Foreskin fibroblast (primary cell): ENCODE measurements around a stretch of chr4.

DNA sequence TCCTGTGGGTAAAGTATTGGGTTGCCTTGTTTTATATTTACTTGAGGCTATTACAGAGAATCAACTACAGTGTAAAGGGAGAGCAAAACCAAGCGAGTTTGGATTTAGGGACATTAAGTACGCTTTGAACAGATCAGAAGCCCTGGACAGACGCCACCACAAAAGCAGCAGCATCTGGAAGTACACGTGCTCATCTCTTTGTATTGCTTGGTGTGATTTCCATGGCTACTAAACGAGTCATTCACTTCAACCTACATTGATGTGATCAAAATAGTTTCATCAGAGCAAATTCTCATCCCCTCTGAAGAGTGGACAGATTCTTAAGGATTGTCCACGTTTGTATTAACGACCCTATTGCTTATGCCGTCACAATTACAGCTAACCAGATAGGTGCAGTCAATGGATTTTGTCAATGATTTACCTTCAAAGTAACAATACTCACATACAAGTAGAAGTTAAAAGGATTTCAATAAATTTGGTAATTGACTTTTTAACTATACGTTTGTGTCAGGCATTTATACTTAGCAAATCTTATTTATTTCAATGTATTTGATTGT lies 85.0 kb downstream of the SORBS2 start:
- RRBS, result no CpG with 5 or more reads among the region's 9 CpGs

DNA sequence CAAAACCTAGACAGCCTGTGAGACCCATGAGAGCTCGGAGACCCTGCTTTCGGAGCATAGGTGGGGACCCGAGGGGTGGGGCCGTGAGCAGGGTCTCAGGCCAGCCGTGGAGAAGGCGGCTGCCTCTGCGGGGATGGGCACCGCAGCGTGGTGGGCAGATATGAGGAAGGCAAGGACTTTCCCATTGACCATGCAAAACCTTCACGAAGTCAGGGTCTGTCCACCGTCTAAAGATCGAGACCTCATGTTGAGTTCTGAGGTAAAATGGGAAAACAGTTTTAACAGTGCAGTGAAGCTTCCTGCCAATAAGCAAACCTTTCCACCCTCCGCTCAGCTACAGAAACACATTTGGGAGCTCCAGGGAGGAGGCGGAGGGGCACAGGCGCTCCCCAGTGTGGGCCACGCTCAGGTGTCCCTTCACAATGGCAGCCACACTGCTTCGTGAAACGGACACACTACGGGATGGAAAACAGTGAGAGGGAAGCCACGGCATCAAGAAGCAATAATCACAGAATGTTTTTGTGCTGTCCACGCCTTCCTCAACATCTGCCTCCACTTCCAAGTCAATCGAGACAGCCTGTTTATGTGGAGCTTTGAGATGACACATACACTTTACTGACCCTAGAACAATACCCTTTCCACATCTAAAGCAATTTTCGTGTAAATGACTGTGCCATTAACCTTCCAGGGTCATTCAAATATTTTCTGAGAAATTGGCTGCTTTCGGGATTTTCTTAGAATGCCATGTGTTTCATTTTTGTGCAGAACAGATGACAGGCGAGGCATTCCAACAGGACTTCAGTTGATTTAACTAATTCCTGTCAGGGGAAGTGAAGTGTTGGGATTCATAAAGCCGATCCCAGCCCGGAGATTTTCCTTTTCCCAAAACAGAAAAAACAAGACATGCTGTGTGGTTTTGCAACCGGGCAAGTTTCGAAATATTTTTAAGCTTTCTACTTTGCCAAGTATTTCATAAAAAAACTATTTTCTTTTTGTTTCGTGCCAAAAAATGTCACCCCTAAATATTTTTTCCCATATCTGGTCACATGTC lies 74.1 kb downstream of the SORBS2 start:
- RRBS, result no CpG with 5 or more reads among the region's 30 CpGs

DNA sequence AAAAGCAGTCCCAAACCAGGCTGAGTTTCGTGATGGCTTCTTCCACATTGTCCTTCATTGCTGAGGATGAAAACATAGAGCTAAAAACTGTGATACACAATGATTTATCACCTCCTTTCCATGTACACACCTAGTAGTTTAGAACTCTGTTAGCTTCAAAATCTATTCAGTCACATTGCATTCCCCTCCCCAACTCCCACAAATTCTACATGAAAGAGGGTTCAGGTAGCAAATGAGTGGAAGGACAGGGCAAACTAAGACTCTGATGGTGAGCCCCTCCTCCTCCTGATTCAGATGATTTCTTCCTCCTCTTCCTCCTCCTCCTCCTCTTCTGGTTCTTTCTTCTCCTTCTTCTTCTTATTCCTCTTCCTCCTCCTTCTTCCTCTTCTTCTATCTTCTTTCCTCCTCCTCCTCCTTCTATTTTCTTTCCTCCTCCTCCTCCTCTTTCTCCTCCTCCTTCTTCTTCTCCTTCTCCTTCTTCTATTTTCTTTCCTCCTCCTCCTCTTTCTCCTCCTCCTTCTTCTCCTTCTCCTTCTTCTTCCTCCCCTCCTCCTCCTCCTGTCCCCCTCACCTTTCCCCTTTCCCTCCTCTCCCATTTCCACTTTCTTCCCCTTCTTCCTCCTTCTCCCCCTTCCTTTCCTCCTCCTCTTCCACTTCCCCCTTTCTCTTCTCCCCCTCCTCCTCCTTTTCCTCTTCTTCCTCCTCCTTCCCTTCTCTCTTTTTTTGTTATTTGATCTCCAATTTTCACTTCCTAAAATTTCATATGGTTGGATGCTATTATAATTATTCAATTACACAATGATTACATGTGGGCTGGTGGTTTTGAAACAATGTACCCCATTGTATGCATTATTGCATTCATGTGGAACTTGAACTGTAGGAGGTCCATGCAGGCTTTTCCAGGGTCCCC lies 68.3 kb downstream of the SORBS2 start:
- RRBS, result no CpG with 5 or more reads among the region's 1 CpG

DNA sequence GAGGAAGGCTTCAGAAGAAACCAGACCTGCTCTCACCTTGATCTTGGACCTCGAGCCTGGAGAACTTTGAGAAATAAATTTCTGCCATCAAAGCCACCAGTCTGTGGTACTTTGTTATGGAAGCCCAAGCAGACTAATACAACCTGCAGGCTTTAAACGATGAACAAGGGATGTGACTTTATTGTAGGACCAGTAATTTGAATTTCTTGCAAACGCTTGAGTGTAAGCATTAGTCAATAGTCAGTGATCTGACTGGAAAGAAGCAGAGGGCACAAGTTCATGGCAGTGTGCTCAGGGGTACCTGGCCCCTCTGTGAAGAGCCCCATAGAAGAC lies 64.8 kb downstream of the SORBS2 start:
- RRBS, result no CpG with 5 or more reads among the region's 3 CpGs

DNA sequence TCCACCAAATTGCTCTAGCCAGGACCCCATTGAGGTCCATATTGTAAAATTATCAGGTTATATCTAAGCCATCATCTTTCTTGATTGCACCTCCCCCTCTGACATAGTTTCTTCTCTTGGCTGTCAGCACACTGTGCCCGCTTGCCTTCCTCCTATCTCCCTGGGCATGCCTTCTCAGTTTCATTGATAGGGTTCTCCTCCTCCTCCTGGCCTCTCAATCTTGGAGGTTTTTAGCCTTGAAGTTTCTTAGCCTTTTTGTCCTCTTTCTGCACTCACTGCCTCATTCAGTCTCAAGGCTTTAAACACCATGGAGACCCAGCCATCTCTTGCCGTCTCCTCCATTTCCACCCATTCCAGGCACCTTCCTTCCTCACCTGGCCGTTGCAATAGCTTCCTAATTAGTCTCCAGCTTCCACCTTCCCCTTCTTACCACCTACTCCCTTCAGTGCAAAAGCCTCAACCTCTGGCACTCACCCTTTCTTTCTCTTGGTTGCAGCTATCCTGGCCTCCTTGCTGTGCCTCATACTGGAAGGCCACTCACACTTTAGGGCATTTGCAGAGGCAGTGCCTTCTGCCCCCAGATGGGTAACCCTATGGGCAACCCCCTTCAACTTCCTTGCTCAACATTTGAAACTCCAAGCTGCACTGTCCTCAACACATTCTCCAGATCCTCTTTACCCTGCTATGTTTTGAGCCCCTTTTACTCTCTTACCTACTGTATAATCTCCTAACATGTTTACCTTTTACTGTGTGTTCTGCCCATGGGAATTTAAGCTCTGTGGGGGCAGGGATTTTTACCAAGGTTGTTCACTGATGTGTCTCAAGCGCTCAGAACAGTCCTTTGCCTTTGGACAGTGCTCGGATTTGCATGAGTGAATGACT lies 53.5 kb downstream of the SORBS2 start:
- RRBS, result no CpG with 5 or more reads among the region's 5 CpGs

GRCh38 chr4:185830451-185831146 lies 18.6 kb upstream of the SORBS2 start:
- RRBS, result no CpG with 5 or more reads among the region's 8 CpGs

DNA sequence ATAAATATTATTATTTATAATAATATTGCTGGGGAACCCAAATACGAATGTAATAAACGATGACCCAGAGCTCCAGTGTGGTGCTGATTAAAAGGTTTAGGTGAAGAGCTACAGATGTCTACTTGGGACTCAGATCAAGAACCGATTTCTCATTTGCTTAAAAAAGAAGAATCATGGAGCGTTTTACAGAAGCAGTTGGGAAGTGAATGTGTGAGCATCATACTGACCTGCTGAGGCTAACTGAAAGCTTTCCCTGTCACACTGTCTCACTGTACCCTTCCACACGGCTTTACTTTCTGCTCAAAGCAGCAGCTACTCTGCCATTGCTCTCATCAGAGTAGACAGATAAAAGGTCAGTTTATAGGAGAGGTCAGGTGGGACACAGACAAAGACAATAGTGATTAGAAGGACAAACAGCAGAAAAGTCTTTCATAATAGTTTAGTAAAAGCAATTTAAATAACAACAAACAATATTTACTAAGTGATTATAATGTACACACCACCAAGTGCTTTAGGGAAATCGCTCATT lies 24.1 kb upstream of the SORBS2 start:
- RRBS, result no CpG with 5 or more reads among the region's 6 CpGs

- RRBS, result no CpG with 5 or more reads among the region's 10 CpGs
Measured at GRCh38 chr4:186050186-186050579, 18.8 kb upstream of the TLR3 start.

- RRBS, result no CpG with 5 or more reads among the region's 4 CpGs
Measured at GRCh38 chr4:186069666-186069994, 674 bp downstream of the TLR3 start.

DNA sequence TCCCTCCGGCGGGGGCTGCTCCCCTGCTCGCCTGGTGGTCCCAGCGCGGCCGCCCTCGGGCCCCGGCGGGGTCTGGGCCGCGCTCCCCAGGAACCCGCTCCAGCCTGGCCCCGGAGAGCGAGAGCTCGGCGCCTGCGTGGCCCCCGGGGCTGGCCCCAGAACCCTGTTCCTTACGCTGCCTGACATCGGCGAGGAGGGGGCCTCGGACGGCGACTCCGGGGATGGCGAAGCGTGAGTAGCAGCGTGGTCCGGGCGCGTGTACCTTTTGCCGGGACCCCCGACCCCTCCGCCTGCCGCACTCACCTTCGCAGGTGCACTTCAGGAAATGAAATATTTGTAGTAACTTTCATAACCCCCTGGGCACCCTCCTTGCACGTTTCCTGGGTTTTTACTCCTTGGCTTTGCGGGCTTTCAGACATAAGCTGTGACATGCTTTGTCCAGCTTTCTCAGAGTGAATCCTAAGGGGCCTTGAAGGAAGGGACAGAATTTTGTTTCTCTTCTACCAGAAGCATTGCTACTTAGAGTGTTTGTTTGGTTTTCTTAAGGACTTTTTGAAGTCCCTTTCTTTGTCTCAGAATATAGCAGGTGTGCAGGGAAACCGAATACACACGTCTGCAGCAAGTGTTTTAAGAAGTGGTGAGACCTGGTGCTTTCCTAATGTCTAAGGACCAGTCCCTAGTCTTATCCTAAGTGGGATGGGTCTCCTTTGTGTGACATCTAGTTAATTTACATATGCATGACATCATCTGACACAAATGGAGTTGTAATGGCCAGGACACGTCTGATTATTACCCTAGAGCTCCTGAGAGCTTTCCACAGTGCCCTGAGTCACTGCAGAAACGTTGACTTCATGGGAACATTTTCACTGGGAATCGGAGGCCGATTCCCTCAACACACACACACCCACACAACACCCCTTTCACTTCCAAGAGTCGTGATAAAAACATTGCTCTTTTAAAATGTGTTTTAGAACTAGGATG lies 36.7 kb downstream of the TLR3 start:
- RRBS, result 3% methylated on average over 21 of the region's 45 CpGs

DNA sequence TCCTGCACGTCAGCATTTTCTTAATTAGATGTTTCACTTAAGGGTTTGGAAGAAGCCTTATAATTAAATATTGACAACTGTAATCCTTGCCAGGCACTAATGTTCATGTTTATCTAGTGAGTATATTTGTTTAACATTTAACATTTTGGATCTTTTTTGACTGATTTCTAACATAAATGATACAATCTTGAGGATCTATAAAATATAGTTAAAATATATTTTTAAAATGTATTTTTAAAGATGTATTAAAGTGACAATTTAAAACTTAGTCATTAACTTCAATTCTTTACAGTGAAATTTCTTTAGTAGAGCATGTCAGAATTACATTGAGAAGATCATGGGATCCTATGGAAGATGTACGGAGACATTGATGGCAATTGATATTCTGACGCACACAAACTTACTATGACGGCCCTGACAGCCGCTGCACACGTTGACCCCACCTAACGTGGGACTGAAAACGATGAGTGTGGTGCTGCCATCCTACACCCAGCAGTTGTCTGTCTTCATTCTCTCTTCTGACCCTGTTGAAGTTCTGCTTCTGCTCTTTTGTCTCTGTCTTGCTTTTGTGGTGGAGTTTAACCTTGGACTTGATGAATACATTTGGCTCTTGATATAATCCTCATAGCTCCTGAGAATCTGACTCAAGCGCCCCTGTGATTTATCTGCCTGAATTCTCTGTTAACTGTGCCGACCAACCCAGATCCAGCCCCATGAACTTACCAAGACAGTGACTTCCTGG lies 52.5 kb downstream of the TLR3 start:
- RRBS, result no CpG with 5 or more reads among the region's 10 CpGs

- RRBS, result no CpG with 5 or more reads among the region's 3 CpGs
Measured at GRCh38 chr4:186132944-186133143, 58.5 kb upstream of the CYP4V2 start.

GRCh38 chr4:186190886-186191127 lies 560 bp upstream of the CYP4V2 start:
- RRBS, result 1% methylated on average over 17 of the region's 20 CpGs

GRCh38 chr4:186203971-186205121 lies 13.0 kb downstream of the CYP4V2 start:
- RRBS, result no CpG with 5 or more reads among the region's 58 CpGs

GRCh38 chr4:186242103-186242334 lies 14.7 kb downstream of the KLKB1 start:
- RRBS, result no CpG with 5 or more reads among the region's 5 CpGs

- RRBS, result no CpG with 5 or more reads among the region's 1 CpG
Measured at GRCh38 chr4:186250714-186251087, 15.3 kb upstream of the F11 start.

DNA sequence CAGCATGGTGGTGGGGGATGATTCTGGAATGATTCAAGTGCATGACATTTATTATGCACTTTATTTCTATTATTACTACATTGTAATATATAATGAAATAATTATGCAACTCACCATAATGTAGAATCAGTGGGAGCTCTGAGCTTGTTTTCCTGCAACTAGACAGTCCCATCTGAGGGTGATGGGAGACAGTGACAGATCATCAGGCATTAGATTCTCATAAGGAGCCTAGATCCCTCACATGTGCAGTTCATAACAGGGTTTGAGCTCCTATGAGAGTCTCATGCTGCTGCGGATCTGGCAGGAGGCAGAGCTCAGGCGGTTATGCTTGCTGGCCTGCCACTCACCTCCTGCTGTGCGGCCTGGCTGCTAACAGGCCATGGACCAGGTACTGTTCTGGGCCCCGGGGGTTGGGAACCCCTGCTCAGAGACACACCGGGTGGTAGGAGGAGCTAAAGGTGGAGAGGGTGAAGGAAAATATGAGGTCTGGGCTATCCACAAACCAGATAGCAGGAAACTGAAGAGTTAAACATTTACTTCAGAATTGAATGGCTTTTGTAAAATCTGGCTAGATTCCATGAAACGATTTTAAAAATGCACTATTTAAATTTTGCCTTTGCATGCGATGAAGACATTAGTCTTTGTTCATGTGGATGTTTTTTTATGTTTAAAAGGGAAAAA lies 5.9 kb upstream of the F11 start:
- RRBS, result no CpG with 5 or more reads among the region's 7 CpGs

- RRBS, result no CpG with 5 or more reads among the region's 33 CpGs
Measured at GRCh38 chr4:186619965-186621215, 65.0 kb upstream of the MTNR1A start.

DNA sequence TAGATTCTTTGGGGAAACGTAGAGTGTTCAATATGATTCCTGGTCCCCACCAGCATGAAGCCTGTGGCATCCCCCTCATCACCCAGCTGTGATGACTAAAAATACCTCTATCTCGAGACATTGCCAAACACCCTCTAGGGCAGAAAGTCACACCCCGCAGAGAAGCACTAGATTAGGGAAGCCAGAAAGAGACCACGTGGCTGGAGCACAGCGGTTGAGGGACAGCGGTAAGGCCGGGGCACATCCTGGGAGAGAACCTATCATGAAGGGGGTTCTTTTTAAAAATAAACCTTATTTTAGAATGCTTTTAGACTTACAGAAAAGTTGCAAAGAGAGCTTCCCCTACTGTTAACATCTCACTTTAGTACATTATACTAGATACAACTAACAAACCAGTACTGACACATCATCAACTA lies 10.9 kb downstream of the FAT1 start:
- RRBS, result no CpG with 5 or more reads among the region's 7 CpGs

DNA sequence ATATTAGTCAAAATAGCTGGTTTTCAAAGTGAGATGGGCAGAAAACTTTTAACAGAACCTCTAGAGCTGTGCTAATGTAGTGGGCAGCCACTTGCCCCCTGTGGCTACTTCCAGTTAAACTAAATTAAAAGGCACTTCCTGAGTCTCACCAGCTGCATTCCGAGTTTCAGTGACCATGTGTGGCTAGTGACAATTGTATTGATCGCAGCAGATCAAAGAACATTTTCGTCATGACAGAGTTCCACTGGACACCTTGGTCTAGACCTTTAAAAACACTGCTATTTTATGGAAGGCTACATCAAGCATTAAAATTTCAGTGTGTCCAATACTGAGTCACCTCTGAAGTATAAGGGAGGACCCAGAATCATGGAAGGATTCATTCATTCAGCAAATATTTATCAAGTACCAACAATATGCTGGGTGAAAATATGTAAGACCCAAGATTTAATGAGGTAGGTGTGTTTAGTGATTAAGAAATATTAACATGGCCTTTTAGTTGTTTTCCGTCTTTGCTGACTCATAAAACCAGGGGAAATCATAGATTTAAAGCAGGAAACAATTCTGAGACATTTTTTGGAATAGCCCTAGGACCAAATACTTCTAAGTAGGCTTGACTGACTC lies 5.1 kb upstream of the FAT1 start:
- RRBS, result no CpG with 5 or more reads among the region's 4 CpGs